Non-pigmented ciliary epithelial cell (primary cell): ENCODE measurements around a stretch of chr3.

GRCh38 chr3:65591157-65592103, 447.3 kb downstream of the MAGI1 start:
- RRBS: no CpG with 5 or more reads among the region's 8 CpGs

DNA sequence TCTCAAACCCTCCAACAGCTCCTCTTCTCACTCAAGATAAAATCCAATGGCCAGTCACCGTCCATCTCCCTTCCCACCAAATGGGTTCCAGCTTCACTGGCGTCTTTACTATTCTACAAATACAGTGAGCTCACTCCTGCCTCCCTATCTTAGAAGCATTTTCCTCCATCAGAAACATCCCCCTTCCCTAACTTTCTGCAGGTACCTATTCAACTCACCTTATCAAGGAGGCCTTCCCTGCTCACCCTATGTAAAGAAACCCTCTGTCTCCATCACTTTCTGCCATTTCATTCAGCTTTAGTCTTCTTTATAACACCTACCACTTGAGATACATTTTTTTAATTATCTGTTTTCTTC, 342.7 kb downstream of the MAGI1 start:
- RRBS: no CpG with 5 or more reads among the region's 2 CpGs

DNA sequence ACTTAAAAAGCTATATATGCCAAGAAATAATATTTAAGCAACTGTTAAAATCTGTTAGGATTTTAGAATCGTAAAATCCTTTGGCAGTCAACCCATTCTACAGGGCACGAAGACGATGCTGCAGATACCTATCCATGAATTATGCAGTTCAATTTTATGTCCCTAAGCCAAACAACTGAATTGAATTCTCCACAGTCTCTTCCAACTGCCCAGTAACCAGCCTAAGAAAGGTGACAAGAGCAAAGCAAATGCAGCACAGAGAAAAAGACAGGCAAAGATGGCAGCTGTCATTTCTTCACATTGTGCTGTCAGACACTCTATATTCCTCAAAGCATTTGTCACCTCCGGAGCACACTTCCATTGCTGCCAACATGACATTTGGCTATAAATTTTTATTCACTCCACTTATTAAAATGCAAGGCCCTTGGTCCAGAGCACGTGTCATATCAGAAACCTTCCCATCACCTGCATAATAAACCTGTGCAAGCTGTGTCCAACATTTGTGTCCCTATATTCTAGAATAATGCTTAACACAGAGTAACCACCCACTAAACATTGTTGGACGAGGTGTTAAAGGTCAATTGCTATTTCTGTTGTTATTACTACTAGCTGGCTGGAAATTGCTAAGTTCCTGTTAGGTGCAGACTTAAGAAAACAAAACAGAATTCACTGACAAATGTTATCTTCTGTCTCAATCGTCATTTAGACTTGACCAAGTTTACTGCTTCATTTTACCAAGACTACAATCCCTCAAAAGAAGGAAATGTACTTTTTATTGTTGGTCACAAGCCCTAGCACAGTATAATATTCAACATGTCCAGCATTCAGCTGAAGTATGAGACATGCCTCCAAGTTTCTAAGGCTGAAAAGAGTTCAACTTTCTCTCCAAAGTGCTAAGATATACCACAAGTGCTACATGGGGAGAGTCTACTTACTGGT, 89.7 kb downstream of the MAGI1 start:
- RRBS: no CpG with 5 or more reads among the region's 7 CpGs

GRCh38 chr3:65974488-65975409, 64.0 kb downstream of the MAGI1 start:
- RRBS: no CpG with 5 or more reads among the region's 7 CpGs

DNA sequence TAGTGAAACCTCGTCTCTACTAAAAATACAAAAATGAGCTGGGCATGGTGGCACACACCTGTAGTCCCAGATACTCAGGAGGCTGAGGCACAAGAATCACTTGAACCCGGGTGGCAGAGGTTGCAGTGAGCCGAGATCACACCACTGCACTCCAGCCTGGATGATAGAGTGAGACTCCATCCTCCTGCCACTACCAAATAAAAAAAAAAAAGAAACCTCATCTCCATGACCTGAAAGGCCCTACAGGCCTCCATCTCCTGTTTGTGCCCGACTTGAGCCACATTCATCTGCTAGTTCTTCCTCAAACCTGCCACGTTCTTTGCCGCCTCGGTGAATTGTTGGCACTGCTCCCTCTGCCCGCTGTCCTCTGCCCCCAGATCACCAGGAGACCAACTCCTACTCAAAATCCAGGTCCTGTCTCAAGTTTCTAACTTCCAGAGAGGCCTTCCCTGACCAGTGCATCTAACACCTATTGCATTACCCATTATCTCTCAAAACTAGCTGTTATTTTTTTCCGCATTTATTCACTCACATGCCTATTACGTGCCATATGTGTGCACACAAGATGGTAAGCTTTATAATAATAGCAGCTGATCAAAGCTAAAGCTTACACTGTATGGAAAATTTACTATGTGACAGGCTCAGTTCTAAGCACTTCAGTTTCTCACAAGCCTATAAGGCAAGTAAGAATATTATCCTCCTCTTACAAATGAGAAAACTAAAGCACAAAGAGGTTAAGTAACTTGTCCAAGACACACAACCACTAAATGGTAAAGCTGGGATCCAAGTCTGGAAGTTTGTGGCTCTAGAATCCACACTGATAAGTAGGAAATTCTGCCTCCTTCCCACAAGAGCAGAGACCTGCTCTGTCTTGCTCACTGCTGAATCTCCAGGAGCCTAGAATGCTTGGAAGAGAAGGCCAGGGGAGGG, 60.9 kb downstream of the MAGI1 start:
- RRBS: no CpG with 5 or more reads among the region's 10 CpGs

GRCh38 chr3:66039502-66040073, 870 bp upstream of the MAGI1 start:
- RRBS: 2% methylated on average over 15 of the region's 29 CpGs

- RRBS: no CpG with 5 or more reads among the region's 7 CpGs
These were observed 27.8 kb downstream of the LRIG1 start for GRCh38 chr3:66472733-66473677.

DNA sequence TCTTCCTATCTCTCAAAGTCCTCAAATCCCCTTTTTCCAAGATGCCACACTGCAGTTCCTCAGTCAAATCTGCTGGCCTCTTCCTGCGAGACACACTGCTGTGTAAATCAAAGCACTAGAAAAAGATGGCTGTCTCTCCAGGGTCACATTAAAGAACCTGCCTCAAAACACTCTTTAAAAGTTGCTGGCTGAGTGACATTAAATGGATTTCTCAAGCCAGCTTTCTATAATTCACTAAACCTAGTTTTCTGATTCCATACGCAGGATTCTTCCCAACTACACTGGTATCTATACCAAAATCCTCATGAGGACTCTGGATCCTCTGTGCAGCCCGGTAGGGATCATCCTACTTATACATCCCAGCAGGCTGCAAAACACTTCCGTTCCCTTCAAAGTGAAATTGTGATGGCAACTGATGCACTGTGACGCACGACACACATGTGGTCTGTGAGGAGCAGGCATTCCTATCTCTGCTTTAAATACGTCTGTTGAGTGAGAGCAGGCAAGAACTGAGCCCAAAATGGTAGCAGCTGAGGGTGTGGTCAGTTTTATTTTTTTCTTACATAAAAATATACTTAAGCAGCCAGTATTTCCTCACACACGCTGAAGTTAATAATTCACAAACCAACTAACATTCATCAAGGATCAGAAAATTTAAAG, 24.2 kb downstream of the LRIG1 start:
- RRBS: no CpG with 5 or more reads among the region's 8 CpGs

DNA sequence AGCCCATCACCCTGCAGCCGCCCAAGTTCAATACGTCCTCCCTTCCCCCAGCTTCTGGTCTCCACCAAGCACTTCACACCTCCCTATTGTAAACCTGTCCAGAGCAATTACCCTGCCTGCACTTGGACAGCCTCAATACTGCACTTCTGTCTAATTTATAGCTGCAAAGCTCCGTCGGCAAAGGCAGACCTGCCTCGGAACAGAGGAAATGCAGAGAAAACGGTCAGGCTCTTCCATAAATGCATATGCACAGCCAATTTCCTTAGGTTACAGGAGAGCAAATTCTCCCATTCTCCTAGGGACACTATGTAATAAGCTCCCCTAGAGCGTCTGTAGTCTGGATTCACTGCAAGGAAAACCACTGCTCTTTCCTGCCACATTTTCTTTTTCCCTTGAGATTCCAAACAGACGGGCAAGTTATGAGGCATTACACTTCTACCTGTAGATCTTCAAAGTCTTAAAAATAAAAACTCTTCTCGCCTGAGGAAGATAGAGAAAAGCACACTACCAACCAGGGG, 21.7 kb downstream of the LRIG1 start:
- RRBS: no CpG with 5 or more reads among the region's 9 CpGs

DNA sequence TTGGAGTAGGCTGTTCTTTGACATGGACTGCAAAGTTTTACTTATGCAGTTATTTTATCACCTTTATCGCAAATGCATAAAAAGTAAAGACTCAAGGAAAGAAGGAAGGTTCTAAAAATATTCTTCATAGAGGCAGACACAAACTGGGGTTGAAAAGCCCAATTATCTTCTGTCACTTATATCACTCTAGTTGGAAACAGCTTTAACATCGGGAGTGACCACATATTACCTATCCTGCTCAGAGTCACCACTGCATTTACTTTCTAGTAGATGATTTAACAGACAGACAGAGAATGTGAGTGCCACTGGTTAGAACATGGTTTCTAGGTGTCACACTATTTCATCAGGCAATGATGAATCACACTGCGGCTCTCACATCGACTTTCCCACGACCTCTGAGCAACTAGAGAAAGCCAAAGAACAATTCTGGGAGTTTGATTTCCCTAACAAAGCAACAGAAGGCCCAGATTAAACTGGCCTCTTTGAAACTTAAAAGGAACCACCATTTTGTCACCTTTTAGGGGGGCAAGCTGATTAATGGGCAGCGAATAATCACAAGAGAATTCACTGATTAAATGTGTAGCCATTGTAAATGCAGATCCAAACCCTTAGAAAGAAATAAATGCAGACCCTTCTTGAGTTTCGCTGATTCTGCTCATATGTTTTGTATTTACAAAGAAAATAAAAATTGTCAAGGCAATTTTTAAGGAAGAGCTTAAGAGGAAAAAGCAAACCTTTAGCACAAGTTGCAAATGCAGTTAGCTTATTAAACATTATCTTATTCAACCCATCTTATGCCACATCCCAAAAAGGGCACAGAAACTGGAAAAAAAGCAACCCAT, 112.7 kb upstream of the KBTBD8 start:
- RRBS: no CpG with 5 or more reads among the region's 7 CpGs

DNA sequence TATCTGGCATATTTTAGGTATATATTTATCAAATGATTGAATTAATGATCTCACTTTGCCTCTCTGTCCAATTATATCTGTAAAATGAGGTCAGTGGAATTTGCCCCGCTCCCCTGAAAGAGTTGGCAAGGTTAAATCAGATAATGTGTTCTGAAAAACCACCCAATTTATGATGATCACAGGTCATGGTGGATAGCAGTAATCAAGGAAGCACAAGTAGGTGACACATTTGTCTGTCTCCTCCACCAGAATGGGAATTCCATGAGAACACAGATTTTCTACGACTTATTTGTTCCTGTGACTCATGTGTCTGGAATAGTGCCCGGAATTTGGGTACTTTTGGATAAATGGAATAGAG, 128.8 kb upstream of the TAFA1 start:
- RRBS: no CpG with 5 or more reads among the region's 3 CpGs

GRCh38 chr3:69087830-69088662, 3.3 kb downstream of the ARL6IP5 start:
- RRBS: no CpG with 5 or more reads among the region's 3 CpGs

DNA sequence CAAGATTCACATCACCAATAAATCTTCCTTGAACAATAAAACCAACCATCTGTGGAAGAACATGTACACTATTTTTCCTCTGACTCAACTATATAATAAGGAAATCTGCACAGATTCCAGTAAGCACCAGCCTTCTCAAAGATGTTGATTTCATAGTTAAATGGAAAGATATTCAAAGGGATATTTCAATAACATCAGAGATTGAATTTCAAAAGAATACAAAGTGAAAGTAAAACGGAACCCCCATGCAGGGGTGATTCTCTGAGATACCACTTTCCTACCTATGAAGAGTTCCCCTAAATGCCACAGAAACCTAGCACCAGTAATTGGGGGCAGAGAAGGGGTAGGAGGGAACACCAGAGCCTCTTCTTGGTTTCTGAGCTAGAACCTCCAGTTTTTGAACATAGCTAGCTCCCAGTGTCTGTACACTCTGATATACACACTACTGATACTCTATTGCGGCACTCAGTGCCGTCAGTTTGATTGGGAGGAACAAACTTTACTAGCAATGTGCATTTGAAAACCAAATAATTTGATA, 77.0 kb upstream of the LMOD3 start:
- RRBS: no CpG with 5 or more reads among the region's 3 CpGs

- RRBS: no CpG with 5 or more reads among the region's 8 CpGs
These were observed 118.4 kb upstream of the LMOD3 start for GRCh38 chr3:69240663-69241388.

GRCh38 chr3:69403438-69403898, 17.6 kb upstream of the FRMD4B start:
- RRBS: no CpG with 5 or more reads among the region's 4 CpGs

DNA sequence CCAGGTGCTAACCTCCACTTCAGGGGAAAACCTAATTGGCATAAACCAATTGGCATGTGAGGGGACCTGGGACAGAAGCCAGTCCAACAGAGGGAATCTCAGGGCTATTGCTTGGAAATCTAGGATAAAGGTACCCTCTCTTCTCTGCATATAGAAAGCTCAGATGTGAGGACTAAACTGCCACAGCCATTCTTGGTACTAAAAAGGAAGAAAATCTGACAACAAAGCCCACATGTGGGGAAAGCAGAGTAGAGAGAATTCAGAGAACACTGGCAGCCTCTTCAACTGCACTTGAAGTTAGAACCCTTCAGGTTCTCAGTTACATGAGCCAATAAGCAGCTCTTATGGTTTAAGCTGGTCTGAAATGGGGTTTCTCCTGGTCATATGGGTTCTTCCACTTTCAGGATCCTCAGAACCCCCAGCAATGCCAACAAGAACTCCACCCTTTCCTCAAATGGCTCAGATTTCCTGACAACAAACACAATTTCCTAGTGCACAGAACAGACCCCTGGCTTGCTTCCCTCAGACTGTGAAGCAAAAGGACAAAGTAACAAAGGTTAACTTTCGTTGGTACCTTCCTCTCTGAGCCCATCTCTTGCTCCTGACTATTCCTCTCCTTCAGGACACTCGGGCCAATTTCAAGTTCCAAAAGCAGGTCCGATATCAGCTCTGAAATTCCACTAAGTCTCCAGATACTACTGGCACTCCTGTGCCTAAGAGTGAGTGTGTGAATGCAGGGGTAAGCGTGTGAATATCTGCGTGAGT, 23.9 kb upstream of the FRMD4B start:
- RRBS: no CpG with 5 or more reads among the region's 5 CpGs

DNA sequence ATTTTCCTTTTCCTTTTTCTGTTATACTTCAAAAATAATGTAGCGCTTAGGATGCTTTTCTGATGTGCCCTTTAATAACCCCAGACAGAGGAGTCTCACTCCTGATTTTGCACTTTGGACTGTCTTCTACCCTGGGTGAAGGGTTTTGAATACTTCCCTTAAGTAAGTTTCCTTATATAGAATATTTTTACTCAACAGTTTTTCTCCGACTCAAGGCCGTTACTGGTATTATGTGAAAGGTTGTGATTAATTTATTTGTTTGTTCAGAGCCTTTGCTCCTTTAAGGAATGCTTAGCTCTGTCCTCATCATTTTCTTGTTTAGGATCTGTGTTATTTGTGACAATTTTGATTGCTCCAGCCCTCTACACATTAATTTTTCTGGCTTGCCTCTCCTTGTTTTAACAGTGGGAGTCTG, 25.3 kb downstream of the MITF start:
- RRBS: no CpG with 5 or more reads among the region's 3 CpGs

DNA sequence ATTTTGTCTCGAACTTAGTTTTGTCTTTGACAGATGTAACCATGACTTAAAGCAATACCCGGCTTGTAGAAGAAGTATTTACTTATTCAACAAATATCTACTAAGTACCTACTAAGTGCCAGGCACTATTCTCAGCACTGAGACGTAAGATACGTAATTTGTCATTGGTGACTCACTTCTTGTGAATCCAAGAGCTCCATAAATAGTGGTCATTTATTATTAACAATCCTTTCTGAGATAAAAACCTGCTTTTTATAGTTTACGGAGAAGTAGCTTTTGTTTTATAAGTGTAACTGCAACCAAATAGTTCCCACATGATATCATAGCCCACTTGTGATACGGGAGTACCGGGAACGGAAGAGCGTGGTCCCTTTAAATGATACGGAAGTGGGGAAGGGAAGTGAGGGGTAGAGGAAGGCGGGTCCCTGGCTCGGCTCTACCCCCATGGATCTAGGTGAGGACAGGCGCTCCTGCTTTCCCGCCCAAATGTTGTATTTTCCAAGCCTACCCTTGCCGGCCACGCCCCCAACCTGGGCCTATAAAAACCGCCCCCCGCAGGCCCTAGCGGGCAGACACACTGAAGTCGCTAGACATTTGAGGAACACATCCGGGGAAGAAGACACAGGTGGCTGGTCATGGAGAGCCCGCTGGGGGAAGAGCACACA, 260.0 kb downstream of the MITF start:
- RRBS: 88% methylated on average over 6 of the region's 22 CpGs

GRCh38 chr3:70980946-70981503, 602.5 kb downstream of the FOXP1 start:
- RRBS: no CpG with 5 or more reads among the region's 7 CpGs